PC-3 (cell line): ENCODE measurements around a stretch of chr6.

DNA sequence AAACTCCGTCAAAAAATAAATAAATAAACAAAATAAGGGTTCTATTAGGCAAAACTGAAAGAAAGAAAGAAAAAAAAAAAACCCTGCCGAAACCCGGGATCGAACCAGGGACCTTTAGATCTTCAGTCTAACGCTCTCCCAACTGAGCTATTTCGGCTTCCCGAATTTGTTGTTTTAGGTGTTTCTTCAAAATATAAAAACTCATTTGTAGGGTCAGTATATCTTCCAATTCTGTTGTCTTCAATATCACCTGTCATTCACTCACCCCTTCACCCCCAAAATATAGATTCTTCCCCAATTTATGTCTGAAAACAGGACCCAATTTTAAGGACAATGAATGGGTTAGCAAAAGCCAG lies 133.2 kb downstream of the TRIM27 start:
- RAMPAGE, long total RNA, result no peak

DNA sequence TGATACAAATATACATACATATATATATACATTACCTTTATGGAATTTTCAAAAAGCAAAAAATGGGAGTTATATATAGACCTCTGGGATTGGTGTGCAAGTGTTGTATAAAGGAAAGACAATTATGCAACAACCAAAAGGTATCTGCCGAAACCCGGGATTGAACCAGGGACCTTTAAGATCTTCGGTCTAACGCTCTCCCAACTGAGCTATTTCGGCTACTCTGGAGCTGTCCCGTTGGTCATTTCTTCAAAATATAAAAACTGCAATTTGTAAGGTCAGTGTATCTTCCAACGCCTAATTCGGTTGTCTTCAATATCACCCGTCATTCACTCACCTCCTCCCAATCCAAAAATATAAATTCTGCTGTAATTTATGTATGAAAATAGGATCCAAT lies 100.6 kb downstream of the TRIM27 start:
- RAMPAGE, long total RNA, result no peak

DNA sequence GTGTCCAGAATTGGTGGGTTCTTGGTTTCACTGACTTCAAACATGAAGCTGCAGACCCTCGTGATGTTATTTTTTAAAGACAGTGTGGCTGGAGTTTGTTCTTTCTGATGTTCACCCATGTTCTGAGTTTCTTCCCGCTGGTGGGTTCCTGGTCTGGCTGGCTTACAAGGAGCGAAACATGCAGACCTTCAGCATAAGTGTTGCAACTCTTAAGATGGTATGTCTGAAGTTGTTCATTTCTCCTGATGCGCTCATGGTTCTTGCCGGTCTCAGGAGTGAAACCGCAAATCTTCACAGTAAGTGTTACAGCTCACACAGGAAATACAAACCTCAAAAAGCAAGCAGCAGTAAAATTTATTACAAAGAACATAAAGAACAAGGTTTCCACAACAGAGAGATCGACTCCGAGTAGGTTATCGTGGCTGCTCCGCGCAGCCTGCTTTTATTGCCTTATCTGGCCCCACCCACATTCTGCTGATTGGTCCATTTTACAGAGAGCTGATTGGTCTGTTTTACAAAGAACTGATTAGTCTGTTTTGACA lies 39.4 kb downstream of the TRIM27 start:
- RAMPAGE, long total RNA, result no peak

DNA sequence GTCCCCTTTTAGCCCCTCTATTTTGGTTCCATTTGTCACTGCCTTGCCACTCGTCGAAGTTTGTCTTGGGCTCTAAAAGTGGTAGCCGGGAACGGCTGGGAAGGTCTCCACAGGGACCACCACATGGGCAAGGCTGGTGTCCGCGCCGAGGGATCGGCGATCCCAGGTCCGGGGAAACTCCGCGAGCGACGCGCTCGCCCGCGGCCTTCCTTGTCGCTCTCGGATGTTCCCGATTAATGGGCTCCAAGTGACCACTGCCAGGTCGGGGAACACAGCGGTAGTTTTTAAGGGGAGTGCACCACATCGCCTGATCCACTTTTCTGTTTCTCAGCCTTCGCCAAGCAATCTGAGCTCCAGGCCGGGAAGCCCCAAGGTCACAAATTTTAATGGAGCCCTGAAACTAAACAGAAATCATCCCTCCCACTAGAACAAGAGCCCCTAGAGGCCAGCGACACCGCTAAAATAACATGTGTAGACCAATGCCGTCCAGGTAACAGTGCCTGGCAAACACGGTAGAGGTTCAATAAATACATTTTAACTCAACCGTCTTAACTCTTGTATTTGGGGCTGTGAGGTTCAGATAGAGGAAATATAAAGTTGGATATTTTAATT lies 26.9 kb downstream of the TRIM27 start:
- RAMPAGE, long total RNA, result no peak

DNA sequence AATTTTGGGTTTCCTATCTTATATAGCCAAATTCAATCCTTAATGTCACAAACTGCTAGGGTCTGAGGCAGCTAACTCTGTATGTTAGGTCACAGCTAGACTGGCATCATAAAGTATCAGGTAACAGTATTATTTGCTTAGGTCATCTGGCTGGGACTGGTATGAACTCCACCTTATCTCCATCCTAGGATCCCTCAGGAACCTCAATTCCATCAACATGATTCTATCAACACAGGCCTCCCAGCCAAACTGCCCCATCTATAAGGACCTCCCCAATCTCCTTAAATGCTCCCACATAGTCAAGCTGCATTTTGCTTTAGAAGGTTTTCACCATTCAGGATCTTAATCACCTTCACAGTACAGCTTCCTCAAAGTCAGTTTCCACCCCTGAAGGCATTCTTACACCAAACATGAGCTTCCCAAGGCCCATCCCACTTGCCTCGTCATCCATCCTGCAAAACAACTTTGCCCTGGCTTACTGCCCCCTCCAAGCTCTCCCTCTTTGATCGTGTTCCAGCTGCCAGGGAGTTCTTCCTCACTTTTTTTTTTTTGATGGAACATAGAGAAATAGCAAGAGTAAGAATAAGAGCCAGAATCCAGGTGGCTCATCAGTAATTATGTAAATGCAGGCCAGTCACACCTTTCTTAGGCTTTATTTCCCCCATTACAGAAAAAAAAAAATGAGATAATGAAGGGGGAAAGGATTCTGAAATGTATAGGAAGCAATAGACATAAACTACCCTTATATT lies 12.9 kb downstream of the TRIM27 start:
- RAMPAGE, long total RNA, result no peak

GRCh38 chr6:28922801-28923811 lies 679 bp downstream of the TRIM27 start:
- RAMPAGE, long total RNA, result no peak

GRCh38 chr6:28943421-28944147 lies 19.8 kb upstream of the TRIM27 start:
- RAMPAGE, long total RNA, result no peak

DNA sequence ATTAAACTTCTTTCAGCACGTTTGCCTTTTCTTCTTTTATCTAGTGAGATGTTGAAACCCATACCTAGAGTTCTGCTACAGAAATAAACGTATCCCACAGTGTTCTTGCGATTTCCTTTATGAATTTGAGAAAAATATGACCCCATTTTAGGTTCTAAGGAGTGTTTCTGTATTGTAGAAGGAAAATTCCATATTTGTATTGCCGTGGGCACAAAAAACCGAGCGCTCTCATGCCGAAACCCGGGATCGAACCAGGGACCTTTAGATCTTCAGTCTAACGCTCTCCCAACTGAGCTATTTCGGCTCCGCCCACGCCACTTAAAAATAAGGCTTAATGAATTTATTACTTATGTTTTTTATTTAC lies 23.7 kb downstream of the ZNF311 start:
- RAMPAGE, long total RNA, result no peak

- RAMPAGE, long total RNA, result no peak
Observed at GRCh38 chr6:28982537-28983107, 22.5 kb downstream of the ZNF311 start.

DNA sequence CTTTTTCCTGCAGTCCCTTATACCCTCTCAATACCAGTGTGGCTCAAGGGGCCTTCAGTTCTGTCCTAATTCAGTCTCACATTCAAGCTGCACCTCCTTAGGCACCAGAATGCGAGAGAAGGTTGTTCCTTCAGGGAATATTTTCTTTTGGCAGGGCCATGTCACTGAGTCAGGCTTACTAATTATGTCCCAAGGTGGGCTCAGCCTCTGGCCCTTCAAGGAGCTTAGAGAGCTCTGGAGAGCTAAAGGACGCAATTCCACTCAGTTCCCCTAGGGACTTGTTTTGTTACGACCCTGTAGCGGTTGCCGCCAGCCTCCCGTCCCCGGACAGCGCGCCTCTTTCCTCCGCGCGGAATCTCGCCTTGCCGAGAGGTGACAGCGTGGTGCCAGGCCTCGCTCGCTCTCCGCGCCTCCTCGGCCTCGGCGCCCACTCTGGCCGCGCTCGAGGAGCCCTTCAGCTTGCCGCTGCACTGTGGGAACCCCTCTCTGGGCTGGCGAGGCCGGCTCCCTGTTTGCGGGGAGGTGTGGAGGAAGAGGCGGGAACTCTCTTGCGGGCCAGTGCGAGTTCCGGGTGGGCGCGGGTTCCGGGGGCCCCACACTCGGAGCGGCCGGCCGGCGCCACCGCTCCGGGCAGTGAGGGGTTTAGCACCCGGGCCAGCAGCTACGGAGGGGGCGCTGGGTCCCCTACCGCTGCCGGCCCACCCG lies 9.6 kb upstream of the ZNF311 start:
- RAMPAGE, long total RNA, result no peak

GRCh38 chr6:29016789-29017389 lies 11.8 kb upstream of the ZNF311 start:
- RAMPAGE, long total RNA, result no peak

GRCh38 chr6:29035808-29036403 lies 9.1 kb downstream of the OR2W1 start:
- RAMPAGE, long total RNA, result no peak

DNA sequence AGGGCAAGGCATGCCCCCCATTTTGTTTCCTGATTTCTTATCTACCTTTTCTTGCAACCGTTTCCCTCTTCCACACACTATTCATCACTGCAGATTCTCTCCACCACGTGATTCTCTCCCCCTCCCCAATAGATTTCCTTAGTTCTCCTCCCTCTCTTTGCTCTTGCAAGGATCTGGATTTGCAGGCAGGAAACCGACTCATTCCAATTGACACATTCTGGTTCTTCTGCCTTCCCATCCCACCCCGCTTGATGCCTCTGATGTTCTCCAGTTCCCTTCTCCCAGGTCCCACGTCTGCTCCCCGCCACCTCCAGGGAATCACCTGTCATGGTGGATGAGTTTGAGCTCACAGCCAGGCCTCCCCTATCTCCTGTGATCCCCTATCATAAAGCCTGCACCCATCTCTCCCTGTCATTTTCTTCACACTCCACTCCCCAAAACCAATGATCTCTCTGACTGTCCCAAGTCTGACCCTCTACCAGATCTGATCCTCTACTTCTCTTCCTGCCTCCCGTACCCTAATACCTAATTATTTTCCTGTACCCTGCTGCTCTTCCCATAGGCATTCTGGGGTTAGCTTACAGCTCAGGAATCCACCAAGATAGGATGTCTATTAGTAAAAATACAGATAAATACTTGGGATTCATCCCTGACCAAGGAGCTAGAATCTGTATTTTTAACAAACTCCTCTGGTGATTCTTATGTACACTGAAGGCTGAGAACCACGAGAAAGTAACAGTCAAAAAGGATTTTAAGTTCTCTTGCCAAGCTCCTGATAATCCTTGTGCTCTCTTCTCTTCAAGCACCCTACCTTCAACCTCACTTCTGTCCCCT lies 7.4 kb downstream of the GABBR1 start:
- RAMPAGE, long total RNA, result no peak

- RAMPAGE, long total RNA, result no peak
Observed at GRCh38 chr6:29763607-29764074, 40.4 kb downstream of the HLA-F start.

DNA sequence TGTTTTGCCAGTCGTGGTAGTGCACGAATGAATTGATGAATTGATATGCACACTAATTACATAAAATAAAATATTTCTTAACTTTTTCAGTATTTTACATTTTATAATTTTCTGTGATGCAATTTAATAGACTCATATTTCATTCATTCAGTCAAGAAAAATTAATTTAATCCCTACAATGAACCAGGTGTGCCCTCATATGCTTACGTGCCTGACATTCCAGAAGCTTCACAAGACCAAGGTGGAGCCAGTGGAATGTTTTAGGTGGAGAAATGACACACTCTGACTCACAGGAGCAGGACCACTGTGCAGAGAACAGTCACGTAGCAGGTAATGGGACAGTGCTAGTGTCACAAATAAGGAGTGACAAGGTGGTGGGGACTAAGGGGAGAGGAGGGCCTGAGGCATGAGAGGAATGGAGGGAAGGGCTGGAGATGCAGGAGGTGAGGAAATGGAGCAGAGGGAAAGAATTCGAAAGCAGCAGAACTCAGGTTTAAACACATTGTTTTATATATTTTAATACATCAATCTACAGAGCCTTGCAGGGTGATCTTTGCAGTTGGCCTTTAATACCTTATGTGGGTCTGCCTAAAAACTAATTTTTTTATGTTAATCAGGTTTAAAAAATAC lies 37.0 kb upstream of the HLA-G start:
- RAMPAGE, long total RNA, result no peak

DNA sequence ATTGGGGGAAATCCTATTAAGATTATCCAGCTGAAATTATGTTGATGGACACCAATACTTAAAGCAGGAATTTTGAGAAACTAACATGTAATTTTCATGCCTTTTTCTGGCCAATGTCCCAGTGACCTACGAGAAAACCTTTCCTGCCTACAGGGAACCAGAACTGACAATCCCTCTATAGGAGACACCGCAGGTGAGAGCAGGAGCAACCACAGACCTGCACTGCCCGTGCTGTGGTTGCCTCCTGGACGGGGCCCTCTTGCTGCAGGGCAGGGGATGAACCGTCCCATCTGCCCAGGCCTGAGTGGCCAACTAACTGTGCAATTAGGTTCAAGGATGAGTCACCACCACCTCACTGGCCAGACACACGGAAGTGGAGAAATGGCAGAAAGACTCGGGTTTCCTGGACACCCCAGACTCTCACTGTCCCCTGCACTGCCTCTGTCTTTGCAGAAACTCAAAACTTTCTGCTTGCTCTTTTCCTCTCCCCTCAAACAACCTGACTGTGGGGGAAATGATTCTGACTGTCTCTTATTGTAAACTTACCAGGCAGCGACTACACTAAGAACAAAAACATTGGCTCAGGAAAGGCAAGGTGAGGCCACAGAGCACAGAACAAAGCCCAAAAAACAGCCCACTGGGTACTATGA lies 13.8 kb upstream of the HLA-G start:
- RAMPAGE, long total RNA, result no peak

DNA sequence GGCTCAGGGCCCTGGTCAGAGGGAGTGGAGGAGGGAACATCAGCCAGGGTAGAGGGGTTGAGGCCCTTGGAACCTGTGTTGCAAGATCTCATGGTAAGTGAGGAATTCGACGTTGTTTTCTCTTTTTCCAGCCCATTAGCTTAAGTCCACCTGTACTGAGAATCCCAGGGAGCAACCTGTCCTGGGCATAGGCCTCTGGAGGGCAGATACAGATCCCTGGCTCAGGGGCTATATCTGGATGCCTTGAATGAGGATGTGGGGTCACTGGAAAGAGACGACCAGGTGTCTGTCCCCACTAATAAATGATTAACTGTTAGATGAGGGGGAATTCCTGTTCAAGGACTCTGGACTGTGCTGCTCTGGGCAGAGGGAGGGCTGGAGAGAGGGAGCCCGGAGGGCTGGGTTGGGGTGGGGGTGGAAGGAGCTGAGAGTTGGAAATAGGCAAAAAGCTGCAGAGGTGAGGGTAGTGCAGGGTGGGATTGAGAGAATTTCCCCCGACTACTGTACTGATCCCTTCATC lies 34.3 kb upstream of the HLA-A start:
- RAMPAGE, long total RNA, result no peak

GRCh38 chr6:29908678-29909181 lies 33.6 kb upstream of the HLA-A start:
- RAMPAGE, long total RNA, result no peak

GRCh38 chr6:29940973-29941452 lies 1.3 kb upstream of the HLA-A start:
- RAMPAGE, long total RNA, result no peak

GRCh38 chr6:29945115-29946221 lies 3.1 kb downstream of the HLA-A start:
- RAMPAGE, long total RNA, result no peak